Fibroblast of the aortic adventitia (primary cell): ENCODE data around the genes TSPAN3, IDH3A and HYKK.

GRCh38 chr15:77070206-77071423, at the start of gene TSPAN3:
TSPAN3 (minus strand) TSS chr15:77071109.
- CAGE, long polyA plus RNA = no peak

- CAGE, long polyA plus RNA = no peak
Measured at GRCh38 chr15:77382289-77382817, 37.6 kb downstream of the PEAK1 start.

DNA sequence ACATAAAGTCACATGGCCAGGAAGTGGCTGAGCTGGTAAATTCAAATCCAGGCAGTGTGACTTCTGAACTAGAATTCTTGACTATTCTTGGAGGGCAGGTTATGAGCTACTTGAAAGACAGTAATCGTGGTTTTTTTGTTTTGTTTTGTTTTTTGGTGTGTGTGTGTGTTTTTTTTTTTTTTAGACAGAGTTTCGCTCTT, 10.1 kb downstream of the PEAK1 start:
- CAGE, long polyA plus RNA = no peak

GRCh38 chr15:77496656-77497826, 76.4 kb downstream of the HMG20A start:
- CAGE, long polyA plus RNA = no peak

GRCh38 chr15:77818223-77818654, 185.5 kb upstream of the LINGO1 start:
- CAGE, long polyA plus RNA = no peak

GRCh38 chr15:77991660-77992948, 85.4 kb downstream of the TBC1D2B start:
- CAGE, long polyA plus RNA = no peak

DNA sequence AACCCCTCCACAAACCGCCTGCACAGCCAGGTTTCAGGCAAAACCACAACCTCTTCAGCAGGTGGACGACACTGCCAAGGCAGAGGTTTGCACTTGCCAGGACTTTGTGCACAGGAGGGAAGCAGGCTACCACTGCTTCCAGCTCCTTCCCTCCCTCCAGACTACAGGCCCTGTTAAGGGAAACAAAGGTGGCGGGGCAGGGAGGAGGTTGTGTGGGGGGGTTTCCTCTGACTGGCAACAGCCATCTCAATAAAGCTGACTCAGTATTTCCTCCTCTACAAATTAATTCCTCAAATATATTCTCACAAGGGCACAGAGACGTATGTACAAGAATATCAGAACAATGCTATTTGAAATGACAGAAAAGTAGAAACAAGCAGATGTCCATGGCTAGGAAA, 42.1 kb downstream of the TBC1D2B start:
- CAGE, long polyA plus RNA = no peak

- CAGE, long polyA plus RNA = no peak
Measured at GRCh38 chr15:78037973-78038293, 39.6 kb downstream of the TBC1D2B start.

- CAGE, long polyA plus RNA = no peak
Measured at GRCh38 chr15:78046845-78047857, 30.4 kb downstream of the TBC1D2B start.

DNA sequence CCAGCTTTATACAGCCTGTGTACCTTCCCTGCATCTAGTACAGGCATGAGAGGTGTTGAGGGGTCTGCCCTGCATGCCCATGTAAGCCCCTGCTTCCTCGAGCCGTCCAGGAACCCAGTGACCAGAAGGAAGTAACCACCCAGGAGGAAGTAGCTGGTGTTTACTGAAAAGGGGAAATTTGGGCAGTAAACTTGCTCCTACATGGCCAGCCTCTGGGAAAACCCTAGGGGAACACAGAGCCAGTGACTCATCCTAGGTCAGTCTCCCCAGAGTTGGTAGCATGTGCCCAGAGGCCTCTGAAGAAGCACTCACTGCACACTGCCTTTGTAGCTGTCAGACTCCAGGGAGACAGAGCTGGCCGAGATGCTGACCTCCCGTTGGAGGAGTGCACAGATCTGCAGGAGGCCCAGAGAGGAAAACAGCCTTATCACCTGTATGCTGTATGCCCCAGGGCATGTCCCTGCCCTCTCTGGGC, 4.9 kb upstream of the TBC1D2B start:
- CAGE, long polyA plus RNA = no peak

- CAGE, long polyA plus RNA = no peak
Measured at GRCh38 chr15:78148999-78149438, at the start of gene IDH3A. IDH3A (plus strand) TSS chr15:78149362.

DNA sequence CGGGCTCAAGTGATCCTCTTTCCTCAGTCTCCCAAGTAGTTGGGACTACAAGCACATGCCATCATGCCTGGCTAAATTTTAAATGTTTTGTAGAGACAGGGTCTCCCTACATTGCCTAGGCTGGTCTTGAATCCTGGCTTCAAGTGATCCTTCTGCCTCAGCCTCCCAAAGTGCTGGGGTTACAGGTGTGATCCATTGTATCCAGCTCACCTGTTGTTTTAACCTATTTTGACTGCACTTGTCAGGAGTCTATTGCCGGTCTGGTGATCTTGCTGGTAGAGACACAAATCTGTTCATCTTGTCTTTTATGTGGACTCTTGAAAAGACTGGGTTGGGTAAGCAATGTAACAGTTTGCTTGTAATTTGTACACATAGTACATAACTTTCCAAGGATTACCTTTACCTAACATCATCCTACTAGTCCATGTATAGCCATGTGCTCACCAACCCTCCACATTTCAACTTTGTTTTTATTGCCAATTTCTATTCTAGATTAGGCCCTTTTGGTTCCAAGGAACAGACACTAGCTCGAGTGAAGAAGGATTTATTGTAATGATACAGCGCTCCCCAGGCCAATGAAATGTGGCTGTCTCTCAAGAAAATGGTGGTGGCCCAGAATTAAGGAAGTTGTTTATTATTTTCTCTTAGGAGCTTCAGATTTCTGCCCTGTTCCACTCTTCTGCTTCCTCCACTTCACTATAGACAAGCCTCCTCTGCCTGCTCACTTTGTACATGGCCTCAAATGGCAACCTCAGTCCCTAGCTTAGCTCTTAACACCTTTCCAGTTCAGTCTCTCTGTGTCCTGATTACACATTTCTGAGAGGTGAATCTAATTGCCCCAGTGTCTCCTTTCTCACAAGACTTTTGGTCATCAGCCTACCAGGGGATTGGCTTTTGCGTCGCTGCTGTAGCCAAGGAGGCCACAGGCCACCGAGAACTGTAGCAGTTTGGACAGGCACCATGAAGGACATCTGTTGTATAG, 8.2 kb downstream of the IREB2 start:
- CAGE, long polyA plus RNA = no peak

GRCh38 chr15:78507085-78507746, at the start of gene HYKK:
HYKK (plus strand) TSS chr15:78507577.
- CAGE, long polyA plus RNA = no peak

DNA sequence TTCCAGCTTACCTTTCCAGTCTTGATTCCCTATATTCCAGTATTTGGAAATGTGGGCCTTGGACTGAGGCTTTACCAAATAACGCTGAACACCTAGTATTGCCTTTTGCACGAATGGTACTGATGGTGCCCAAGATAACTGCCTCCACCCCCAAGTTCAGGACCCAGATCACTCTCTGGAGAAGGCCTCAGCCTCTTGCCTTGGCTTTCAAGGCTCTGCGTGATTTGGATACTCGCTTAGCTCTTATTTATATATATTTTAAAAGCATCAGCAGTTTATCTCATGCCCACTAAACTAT, 887 bp downstream of the PSMA4 start:
- CAGE, long polyA plus RNA = no peak

DNA sequence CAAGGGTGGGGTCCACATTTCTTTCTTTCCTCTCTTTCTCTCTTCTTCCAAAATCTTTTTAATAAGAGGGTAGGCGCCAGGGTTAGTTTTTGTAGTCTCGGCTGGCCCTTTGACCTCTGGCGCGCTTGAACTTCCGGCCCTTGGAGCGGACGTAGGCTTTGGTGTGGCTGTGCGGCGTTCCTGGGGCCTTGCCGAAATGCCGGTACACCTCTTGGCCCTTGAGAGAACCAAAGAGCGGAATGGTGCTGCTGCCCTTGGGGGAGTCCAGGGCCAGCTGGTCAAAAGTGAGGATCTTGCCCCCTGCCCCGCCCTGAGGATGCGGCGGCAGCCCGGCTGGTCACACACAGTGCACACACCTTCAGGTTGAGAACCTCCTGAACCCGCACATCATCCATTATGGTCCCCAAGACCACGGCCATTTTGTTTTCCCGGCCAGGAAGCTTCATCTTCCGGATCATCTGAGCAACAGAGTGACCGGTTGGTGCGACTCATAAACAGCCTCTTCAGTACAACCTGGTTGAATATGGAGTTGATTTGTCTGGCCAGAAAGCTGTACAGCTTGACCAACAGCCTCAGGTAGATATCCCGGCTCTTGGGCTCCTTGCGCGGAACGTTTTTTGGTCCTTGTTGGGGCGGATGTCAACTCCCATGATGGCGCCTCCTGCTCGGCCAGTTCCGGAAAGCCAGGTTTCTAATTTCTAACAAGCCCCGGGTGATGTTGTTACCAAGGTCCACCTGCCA, 20.1 kb upstream of the CHRNB4 start:
- CAGE, long polyA plus RNA = no peak

GRCh38 chr15:78727599-78728018, 83.7 kb downstream of the ADAMTS7 start:
- CAGE, long polyA plus RNA = no peak

GRCh38 chr15:78750842-78751476, 60.3 kb downstream of the ADAMTS7 start:
- CAGE, long polyA plus RNA = no peak

- CAGE, long polyA plus RNA = no peak
Measured at GRCh38 chr15:78756966-78757593, 54.2 kb downstream of the ADAMTS7 start.

DNA sequence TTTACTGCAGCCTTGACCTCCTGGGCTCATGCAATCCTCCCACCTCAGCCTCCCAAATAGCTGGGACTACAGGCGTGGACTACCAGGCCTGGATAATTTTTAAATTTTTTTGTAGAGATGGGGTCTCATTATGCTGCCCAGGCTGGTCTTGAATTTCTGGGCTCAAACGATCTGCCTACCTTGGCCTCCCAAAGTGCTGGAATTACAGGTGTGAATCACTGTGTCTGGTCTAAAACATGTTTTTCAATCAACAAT, 3.4 kb downstream of the ADAMTS7 start:
- CAGE, long polyA plus RNA = no peak

- CAGE, long polyA plus RNA = no peak
Measured at GRCh38 chr15:78872087-78872399, 647 bp upstream of the MORF4L1 start.